Type B pancreatic cell (in vitro differentiated cells): ENCODE measurements around a stretch of chr17.

DNA sequence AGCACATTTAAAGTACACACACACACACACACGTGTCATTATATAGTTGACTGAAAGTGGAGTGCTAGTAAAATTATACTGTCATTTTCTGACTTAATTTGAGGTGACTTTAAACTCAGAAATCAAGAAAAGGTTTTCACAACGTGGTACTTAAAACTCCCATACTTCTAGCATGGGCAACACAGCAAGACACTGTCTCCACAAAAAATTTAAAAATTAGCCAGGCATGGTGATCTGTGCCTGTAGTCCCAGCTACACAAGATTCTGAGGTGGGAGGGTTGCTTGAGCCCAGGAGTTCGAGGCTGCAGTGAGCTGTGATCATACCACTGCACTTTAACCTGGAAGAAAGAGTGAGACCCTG lies 37.2 kb downstream of the TNRC6C start:
- PRO-cap: no peak

DNA sequence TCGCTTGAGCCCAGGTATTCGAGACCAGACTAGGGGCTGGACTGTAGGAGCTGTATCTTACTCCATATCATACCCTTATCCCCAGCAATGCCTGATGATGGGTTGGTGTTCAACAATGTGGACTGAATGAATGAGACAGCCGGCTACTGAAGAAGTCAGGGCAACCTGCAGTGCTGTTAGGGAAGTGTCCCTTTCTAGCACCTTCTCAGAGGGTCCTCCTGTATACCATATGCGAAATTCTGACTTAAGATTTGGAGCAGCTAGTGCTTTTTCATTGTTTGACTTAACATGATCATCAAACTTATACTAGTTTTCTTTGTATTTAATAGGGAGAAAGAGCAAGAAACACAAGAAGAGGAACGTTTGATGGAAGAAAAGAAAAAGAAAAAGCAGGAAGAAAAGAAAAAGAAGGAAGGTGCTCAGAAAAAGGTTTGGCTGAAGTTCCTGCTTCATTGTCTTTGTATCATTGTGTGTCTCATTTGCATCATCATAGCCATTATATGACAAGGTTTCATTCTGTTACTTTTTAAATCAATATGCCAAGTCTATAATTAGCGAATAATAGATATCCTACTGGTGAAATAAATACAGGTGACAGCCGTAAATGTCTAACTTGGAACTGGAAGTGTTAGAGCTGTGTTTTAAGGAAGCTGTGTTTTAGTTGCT lies 45.5 kb downstream of the TNRC6C start:
- PRO-cap: no peak

DNA sequence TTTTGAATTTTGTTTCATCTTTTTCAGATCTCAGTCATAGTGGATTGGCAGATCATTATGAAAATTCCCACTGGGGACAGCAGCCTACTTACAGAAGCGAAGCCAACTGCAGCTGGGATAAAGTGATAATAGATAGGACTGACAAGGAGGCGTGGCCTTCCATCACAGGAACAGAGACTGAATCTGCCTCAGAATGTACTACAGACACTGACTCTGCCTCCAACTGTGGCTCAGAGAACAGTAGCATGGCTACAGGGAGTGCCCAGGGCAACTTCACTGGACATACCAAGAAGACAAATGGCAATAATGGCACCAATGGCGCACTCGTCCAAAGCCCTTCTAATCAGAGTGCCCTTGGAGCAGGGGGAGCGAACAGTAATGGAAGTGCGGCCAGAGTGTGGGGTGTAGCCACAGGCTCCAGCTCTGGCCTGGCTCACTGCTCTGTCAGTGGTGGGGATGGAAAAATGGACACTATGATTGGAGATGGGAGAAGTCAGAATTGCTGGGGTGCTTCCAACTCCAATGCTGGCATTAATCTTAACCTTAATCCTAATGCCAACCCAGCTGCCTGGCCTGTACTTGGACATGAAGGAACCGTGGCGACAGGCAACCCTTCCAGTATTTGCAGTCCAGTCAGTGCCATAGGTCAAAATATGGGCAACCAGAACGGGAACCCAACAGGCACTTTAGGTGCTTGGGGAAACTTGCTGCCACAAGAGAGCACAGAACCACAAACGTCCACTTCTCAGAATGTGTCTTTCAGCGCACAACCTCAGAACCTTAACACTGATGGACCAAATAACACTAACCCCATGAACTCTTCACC lies 79.5 kb downstream of the TMC6 start:
- PRO-cap: no peak

DNA sequence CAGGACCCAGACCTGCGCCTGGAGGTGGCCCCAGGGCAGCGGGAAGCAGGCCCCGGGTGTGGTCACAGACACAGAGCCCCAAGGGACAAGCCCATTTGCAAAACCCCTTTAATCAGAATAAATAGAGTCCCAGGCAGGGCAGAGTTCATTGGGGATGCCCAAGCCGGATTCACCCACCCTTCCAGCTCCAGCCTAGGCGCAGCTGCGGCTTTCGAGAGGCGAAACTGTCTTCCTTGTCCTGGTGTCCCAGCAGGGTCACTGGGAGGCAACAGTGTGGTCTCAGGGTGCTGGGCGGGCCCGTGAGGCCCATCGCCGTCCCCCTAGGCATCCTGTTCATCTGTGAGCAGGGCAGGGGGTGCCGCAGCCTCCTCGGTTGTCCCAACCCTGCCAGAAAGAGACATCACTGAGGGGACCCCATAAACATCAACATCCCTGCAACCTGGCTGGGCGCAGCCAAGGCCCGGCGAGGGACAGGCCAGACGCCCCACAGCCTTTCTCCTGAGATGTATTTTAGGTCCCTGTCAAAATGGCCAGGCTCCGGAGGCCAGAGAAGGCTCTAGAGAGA lies 15.6 kb downstream of the TMC6 start:
- PRO-cap: no peak

DNA sequence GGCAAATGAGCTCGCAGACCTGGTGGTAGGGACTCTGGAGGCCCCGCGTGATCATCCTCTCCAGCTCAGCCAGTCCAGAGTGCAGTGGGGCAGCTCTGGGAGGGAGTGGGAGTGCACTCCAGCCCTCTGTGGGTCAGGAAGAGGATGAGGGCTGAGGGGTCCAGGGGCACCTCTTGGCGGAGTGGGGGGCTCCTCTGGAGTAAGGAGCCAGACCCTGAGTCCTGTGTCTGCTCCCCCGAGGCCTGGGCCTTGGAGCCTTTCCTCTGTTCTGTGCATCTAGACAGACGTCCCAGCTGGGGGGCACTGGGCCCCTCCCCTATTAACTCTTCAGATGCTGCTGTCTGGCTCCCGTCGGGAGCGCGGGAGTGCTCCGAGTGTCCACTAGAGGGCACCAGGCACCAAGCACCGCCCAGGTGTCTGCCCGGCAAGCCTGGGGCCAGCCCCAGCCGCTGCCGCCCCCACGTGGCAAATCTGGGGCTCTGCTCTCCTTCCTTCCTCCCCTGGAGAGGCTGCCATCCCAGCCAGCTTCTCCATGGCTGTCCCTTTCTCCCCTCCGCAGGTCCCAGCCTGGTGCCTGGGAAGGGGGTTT lies 19.3 kb downstream of the TMEM235 start:
- PRO-cap: no peak

GRCh38 chr17:78324152-78325113 lies 35.4 kb downstream of the SOCS3 start:
- PRO-cap: no peak

DNA sequence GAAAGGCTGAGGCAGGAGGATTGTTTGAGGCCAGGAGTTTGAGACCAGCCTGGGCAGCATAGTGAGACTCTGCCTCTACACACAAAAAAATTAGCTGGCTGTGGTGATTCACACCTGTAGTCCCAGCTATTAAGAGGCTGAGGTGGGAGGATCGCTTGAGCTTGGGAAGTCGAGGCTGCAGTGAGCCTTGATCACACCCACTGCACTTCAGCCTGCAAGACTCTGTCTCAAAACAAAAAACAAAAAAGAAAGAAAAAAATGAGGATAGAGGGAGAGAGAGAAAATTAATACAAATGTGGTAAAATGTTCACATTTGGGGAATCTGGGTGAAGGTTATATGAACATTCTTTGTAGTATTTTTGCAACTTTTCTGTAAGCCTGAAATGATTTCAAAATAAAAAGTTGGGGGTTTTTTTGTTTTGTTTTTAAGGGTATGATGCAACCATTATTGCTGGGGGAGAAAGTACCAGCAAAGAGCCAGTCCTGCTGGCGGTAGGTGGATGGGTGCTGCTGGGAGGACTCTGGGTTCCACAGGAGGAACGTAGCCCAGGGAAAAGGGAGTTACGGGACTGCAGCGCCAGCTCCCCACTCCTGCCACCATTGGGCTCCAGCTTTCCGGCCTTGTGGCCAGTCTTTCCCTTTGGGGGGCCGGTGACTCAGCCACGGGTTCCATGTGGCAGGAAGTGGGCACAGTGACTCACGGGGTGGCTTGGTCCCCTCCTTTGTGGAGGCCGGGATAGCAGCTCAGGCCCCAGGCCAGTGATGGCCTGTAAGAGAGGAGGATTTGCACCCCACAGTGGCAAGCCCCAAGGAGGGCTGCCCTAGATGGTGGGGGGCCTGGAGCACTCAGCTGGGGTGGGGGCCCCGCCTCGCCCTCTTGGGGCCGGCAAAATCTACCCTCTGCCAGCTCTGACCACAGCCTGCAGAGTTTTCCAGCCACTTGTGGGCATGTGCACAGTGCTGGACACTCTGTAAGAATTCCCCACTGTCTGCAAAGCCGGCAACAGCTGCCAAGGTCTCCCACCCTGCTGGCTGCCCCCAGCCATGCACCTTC lies 30.7 kb downstream of the SOCS3 start:
- PRO-cap: no peak

DNA sequence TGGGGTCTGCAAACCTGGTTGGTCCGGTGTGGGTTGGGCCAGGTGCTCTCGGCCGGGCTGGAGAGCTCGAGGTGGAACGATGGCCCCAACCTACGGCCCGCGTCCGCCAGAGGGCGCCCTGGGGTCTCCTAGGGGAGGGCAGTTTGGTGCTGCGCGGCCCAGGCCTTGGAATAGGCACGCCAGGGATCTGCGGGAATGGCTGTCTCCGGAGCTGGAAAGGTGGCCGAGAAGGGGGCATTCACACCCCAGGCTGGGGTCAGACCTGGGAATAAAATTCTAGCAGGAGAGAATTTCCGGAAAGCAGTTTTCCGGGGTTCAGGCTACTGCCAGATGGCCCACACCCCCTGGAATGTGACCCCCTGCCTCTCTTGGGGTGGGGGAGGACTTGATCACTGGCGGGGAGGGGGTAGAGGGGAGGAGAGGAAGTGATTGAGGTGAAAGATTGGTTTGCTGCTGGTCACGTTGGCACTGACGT lies 1.0 kb upstream of the SOCS3 start:
- PRO-cap: no peak

- PRO-cap: no peak
Observed at GRCh38 chr17:78377776-78378114, 704 bp upstream of the PGS1 start.

DNA sequence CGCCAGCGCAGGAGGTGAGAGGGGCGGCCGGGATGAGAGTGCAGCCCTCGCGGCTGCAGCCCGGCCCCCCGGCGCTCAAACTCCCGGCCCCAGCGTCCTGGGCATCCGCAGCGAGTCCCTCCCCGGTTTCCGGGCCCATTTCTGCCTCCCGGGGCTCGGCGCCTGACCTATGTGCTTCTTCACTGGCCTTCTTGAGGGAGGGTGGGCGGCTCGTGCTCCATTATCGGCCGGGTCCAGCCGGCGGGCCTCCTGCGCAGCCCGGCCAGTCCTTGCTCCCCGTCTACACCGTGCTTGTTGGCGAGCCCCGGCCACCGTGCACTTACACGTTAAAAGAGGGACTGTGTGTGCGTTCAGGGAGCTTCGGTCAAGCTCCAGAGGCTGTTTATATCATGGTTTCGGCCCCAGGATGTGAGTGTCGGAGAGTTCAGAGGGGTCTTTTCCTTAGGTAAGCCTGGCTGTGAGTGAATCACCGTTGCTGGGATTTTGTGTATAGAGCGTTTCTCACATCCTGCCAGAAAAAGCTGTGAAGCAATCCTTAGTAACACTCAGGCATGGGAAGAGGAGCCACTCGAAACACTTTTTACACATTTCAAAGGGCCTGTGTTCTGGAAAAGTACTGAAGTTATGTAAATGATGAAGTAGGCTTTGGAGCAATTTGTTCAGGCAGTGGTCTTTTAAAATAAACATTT lies 490 bp downstream of the PGS1 start:
- PRO-cap: bidirectional peak, plus-strand start at position 544 of the sequence, minus-strand start at position 463 of the sequence

GRCh38 chr17:78427982-78428660 lies 49.7 kb downstream of the PGS1 start:
- PRO-cap: no peak

GRCh38 chr17:78430985-78431429 lies 52.6 kb downstream of the PGS1 start:
- PRO-cap: no peak

GRCh38 chr17:78672011-78672470 lies 94.8 kb upstream of the DNAH17 start:
- PRO-cap: no peak

DNA sequence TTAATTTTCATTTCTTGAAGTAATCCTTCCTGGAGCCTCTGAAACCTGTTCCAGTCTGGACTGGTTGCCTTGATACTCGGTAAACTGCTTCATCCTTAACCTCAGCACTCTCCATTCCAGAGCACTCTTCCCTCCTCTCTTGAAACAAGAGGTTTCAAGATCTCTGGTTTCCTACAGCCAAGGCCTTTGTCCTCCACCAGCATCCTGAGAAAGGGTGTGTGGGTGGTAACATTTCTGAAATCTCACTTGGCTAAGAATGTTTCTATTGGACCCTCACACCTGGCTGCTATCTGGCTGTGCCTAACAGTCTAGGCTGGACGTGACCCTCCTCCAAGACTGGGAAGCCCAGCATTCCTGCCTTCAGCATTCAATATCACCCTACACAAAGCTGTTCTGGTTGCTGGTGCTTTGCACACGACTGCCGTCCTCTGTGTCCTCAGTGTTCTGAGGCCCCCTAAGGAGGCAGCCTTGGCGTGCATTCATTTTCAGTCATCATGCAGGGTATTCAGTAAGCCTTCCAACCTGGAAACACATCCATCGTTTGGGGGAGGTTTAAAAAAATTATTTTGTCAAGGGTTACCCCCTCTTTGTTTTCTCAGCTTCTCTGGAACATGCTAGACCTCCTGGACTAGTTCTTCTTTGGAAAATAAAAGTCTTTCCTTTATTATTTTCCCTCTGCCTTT lies 99.6 kb downstream of the CYTH1 start:
- PRO-cap: no peak

GRCh38 chr17:78683209-78683821 lies 98.8 kb downstream of the CYTH1 start:
- PRO-cap: no peak

GRCh38 chr17:78692505-78693011 lies 89.5 kb downstream of the CYTH1 start:
- PRO-cap: no peak

DNA sequence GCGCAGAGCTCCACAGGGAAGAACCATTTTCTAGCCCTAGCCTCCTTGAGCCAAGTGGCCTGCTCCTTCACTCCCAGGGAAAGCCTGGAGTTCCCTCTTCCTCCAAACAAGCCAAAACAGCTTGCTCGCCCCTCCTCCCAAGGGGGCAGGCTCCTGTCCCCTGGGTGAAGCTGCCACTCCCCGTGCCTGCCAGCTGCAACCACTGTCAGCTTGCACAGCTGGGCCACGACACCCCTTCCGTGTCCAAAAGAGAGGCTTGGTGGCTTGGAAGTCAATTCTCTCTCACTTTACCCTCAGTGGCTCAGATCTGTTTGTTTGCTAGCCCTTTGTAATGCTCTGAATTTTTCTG lies 59.7 kb downstream of the CYTH1 start:
- PRO-cap: no peak

DNA sequence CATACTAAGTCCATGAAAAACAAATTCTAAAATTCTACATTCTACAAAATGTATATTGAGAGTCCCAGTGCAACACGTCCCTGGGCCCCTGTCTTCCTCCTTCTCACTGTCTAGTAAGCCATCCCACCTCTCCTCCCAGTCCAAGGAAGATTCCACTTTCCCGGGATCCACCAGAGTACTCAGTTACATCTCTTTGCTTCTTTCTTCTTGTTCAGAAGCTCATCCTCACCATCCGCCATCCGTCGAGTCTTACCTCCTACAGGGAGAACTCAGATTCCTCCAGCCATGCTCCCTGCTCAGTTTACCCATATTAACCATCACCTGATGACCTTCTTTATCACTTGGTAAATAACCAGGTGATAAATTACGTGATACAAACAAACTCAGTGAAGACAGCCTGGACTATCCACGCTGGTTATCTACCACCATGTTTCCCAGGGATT lies 57.1 kb downstream of the CYTH1 start:
- PRO-cap: no peak

DNA sequence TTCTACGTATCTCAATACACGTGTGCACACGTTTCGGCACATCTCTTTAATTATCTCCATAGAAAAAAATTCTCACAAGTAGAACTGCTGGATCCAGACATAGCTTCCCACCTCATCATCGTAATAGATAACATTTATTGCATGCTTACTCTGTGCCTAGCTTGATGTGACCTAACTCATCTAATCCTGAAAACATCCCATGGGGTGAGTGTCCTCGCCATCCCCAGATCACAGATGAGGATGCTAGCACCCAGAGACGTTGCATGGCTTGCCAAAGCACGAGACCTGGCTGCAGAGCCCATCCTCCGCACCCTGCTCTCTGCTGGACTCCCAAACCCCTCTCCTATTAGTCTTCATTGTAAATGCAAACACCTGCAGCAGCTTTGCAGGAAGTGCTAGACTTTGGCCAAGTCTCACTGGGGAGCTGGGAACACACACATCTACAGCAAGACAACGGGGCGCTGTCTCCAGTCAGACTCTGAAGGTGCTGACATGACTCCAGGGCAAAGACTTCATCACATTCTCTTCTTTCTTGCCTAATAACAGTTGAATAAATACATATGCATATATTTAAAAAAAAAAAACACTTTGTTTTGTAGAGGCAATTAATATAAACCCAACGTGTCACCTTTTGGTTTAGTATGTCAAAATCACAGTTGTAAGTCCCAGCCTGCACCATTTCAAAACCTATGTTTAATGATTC lies 43.9 kb downstream of the CYTH1 start:
- PRO-cap: no peak

- PRO-cap: no peak
Observed at GRCh38 chr17:78740422-78740835, 41.6 kb downstream of the CYTH1 start.